ENCODE data around the gene TEAD1.

DNA sequence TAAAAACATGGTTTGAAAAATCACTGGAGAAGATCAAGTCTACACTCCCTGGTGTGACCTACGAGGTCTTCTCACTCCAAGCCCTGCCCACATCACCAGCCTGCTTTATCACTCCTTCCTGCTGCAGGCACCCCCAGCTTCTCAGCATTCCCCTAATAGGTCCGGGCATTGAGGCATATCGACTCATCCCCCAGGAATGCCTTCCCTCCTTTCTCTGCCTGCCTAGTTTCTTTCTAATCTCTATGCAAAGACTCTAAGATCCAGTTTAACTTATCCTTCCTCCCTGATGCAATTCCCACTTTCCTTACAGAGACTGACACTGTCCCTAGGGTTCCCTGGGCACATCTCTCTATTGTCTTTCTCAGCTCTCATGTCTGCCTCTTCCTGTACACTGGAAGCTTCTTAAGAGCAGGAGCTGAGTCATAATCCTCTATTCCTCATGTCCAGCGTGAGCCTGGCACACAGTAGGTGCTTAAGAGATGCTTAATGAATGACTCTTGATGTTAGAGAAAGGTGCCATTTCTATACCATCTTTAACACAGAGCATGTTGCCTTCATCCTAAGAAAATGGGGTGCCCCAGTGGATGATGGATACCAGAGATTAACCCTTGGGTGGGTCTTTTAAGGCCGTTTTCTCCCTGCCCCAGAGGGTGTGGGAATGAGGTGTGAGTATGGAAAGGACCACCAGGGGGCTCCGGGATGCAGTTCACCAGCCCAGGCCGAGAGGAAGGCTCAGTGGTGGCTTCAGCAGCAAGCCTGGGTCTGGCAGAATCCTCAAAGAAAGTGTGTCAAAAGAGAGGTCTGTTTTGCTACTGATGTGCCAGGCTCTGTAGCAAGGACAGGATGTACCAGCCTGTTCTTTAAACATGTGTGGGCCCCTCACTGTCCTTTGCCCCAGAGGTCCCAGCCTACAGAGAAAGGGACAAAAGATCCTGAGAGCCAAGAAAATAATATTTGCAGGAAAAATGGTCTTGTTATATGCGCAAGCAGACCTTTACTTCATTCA is 34.7 kb downstream of the PARVA start:
- PRO-cap, 2 experiments = no peak in any of the 2 experiments

DNA sequence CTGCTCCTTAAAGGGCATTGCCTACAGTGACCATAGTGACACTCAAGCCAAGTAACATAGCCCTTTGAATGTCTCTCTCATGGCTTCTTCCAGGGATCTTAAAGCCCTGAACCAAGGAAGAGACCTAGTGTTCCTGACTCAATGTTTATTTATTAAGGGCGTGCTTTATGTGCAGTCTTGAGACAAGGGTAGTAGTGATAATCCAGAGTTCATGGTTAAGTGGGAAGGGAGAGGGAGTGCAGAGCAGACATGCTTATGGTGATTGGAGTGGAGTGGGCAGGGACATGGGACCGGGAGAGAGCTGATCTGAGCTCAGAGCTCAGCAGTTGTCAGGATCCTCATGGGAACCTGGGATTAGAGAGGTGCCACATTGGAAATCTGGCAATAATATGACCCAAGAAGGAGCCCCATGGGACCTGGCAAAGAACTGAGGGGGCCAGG is 125.8 kb downstream of the PARVA start:
- PRO-cap, 2 experiments = no peak in any of the 2 experiments

DNA sequence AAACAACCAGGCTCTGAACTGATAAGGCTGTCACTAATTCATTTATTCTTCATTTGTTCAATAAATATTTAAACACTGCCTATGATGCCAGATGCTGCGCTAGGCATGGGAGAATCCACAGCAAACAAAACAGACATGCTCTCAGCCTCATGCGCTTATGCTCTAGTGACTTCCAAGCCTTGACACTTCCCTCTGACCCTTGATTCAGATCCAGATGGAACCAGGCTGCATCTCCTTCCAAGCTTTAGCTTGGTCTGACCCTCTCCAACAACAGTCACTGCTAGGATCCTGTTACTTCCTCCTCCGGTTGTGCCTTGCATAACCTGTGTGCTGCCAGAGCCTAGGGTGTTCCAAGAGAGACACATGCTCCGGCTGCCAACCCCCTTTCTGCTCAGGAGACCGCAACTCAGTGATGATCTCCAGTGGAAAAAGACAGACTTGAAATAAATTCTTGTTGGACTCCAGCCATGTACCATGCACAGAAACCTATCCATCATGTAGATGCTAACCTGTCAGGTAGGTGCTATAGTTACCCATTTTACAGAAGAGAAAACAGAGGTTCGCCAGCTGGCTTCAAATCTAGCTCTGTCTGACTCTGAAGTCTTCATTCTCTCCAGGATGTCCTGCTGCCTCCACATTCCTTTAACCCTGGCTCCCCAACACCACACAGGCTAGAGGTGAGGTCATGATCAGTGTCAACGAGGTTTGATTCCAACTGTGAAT is 136.3 kb upstream of the TEAD1 start:
- PRO-cap, 2 experiments = no peak in any of the 2 experiments

- PRO-cap, 2 experiments = peak in 2 of 2 experiments; most common plus-strand start chr11:12674421 (in 2); most common minus-strand start chr11:12674927 (in 1)
These were observed at the start of gene TEAD1 for GRCh38 chr11:12674340-12675278. TEAD1 (plus strand) TSS chr11:12674421.

GRCh38 chr11:12675279-12675767 is 1.1 kb downstream of the TEAD1 start:
- PRO-cap, 2 experiments = peak in 2 of 2 experiments; most common minus-strand start chr11:12675412 (in 1)

GRCh38 chr11:12684778-12685383 is 10.7 kb downstream of the TEAD1 start:
- PRO-cap, 2 experiments = no peak in any of the 2 experiments

- PRO-cap, 2 experiments = no peak in any of the 2 experiments
These were observed 103.9 kb downstream of the TEAD1 start for GRCh38 chr11:12777918-12778658.

DNA sequence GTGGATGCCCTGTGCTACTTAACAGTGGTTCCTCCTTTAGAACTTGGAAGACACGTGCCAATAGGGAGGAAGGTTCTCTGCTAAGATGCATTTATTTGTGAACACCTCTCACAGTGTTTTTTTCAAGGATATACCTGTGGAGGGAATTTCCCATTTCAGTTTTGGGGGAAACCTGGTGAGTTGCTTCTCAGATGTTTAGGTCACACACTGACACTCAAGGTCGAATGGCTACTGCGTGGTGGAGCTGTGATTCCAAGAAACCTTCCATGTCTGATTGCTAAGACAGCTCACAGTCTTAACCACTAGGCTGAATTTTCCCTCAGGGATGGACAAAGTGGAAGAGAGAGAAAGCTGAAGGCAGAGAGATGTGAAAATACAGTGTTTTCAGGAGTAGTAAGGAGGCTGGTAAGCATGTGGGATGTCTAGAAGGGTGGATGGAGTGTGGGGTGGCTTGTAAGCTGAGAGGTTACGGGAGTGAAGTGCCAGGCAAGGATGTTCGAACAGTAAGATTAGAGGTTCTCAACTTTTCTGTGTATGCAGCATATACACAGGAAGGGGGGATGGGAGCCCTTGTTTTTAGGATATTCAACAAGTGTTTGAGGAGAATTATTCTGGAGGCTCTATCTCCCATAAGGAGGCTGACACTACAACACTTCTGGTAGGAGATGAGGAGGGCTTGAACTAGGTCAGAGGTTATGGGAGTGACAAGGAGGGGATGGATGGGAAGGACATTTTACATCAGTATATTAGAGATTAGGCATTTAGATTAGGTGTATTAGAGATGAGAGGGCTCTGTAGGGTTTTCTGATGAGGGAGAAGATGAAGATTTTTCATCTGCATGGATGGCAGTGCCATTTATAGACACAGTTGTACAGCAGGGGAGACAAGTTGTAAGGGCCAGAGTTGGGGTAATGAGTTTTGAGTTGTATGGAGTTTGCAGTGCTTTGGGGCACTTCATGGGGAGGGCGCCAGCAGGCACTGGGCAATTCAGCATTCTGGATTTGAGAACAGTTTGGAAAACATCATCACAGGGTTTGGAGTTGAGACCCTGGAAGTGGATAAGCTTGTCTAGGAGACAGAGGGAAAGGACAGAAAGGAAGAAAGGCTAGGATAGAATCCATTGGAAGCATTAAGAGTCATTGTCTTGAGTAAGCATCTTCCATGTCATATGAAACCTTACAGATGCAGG is 109.6 kb downstream of the TEAD1 start:
- PRO-cap, 2 experiments = no peak in any of the 2 experiments

- PRO-cap, 2 experiments = peak in 1 of 2 experiments; most common minus-strand start chr11:12854981 (in 1)
These were observed 154.3 kb upstream of the RASSF10 start for GRCh38 chr11:12854808-12855218.

DNA sequence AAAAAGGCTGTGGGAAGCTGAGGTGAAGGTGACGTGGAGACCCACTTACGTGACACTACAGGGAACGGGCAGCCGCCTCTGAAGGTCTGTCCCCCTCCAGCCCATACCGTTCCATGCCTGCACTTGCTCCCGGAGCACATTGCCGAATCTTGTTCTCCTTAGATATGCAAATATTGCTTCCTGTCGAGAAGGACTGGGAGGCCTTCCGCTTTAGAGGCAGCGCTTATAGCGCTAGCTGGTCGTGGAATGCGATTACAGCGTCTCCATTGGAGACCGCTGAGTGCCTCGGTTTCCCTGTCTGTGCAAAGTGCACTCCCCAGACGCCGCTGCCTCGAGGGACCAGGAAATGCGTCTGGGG is 559 bp upstream of the RASSF10 start:
- PRO-cap, 2 experiments = no peak in any of the 2 experiments

DNA sequence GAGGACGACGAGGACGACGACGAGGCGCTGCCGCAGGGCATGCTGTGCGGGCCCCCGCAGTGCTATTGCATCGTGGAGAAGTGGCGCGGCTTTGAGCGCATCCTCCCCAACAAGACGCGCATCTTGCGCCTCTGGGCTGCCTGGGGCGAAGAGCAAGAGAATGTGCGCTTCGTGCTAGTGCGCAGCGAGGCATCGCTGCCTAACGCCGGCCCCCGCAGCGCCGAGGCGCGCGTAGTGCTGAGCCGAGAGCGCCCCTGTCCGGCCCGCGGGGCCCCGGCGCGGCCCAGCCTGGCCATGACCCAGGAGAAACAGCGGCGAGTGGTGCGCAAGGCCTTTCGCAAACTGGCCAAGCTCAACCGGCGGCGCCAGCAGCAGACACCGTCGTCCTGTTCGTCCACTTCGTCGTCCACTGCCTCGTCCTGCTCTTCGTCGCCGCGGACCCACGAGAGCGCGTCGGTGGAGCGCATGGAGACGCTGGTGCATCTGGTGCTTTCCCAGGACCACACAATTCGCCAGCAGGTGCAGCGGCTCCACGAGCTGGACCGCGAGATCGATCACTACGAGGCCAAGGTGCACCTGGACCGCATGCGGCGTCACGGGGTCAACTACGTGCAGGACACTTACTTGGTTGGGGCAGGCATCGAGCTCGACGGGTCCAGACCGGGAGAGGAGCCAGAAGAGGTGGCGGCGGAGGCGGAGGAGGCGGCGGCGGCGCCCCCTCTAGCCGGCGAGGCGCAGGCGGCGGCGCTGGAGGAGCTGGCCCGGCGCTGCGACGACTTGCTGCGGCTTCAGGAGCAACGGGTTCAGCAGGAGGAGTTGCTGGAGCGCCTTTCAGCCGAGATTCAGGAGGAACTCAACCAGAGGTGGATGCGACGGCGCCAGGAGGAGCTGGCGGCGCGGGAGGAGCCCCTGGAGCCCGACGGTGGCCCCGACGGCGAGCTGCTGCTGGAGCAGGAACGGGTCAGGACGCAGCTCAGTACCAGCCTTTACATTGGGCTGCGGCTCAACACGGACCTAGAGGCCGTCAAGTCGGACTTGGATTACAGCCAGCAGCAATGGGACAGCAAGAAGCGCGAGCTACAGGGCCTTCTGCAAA is 1.0 kb downstream of the RASSF10 start:
- PRO-cap, 2 experiments = no peak in any of the 2 experiments

- PRO-cap, 2 experiments = no peak in any of the 2 experiments
These were observed 109.5 kb downstream of the RASSF10 start for GRCh38 chr11:13118539-13118995.

DNA sequence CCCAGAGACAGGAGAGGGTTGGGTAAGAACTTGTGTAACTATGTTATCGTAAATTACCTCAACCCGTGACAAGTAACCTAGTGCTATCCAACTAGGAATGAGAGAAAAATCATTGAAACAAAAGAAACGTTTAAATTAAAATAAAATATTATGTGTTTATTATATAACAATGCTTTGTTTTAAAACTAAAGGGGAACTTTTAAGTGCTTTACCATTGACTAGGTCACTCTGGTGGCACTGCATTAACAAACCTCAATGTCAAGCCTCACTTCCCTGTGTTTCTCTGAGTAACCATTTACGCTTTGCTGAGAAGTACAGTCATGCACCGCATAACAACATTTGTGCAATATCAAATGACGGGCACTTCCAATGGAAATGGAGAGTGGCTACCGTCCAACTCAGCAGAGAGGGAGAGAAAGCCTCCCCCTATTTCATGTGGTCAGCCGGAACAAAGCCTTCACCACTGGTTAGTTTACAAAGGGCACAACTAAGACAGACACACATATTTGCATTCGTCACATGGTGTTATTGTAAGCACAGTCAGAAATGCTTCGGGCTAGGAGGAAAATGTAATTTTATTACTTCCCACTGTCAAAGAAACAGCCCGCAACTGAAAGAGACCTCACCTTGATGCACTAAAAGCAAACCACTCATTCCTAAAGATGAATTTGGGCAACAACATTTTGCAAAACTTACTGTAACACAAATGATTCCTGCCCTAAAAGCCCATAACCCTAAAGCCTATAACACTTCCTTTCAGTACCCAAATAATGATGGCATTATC is 117.3 kb downstream of the RASSF10 start:
- PRO-cap, 2 experiments = no peak in any of the 2 experiments

DNA sequence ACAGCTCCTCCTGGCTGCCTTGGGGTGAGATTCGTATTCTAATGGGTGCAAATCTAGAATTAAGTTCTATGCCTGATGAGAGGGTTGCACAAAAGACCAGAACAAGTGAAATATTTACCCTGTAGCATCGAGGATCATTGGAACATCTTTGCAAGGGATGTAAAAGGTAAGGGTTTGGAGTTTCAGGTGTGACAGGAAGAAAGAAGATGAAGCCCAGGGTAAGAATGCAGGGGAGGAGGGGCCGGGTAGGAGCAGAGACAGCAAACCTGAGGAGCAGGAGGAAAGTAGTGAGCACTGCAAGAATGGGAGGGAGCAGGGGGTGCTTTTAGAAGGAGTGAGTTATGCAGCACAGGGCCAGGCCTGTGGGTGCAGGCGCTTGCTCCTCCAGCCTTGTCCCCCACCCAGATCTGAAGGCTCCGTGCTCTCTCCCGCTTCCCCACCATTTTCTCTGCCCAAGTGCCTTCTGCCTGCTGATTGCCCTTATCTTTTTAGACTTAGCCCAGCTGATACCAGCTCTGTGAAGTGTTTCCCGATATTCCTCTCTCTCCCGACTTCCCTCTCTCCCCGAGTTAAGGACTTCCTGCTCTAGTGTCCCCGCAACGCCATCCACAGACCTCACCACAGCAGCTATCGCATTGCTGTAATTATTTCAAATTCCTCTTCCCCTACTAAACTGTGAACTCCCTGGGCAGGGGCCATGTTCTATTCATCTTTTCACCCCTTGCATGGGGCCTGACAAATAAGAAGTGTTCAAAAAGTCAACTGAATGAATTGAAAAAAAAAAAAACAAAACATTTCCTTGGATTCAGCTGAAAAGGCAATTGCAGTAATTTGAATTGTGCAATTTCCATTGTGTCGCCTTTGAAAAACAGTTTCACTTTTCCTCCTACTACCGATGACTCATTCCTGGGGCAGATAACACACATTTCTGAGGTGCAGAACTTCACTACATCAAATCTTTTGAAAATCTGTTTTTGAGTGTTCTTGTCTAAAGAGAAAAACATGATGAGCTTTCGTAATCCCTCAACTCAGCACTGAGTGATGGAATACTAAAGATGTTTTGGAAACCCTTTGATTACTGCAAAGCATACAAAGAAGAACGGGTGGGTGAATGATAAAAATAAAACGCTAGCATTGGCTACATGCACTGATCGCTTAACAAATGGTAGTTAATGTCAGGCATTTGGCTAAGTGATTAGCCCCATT is 69.7 kb upstream of the BMAL1 start:
- PRO-cap, 2 experiments = no peak in any of the 2 experiments

DNA sequence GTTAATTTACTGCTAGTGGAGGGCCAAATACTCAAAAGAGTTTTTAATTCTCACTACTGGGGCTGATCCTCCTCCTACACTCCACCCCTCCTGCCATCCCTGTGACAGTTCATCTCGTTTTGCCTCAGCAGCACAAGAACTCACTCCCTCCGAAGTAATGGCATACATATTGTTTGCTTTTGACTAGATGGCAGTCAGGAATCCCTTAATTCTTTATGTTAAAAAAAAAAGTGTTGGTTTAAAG is 1.1 kb downstream of the FAR1 start:
- PRO-cap, 2 experiments = no peak in any of the 2 experiments

GRCh38 chr11:13923772-13924578 is 38.5 kb upstream of the SPON1 start:
- PRO-cap, 2 experiments = no peak in any of the 2 experiments

GRCh38 chr11:14015537-14016212 is 53.2 kb downstream of the SPON1 start:
- PRO-cap, 2 experiments = no peak in any of the 2 experiments

GRCh38 chr11:14090540-14091149 is 128.1 kb downstream of the SPON1 start:
- PRO-cap, 2 experiments = no peak in any of the 2 experiments

DNA sequence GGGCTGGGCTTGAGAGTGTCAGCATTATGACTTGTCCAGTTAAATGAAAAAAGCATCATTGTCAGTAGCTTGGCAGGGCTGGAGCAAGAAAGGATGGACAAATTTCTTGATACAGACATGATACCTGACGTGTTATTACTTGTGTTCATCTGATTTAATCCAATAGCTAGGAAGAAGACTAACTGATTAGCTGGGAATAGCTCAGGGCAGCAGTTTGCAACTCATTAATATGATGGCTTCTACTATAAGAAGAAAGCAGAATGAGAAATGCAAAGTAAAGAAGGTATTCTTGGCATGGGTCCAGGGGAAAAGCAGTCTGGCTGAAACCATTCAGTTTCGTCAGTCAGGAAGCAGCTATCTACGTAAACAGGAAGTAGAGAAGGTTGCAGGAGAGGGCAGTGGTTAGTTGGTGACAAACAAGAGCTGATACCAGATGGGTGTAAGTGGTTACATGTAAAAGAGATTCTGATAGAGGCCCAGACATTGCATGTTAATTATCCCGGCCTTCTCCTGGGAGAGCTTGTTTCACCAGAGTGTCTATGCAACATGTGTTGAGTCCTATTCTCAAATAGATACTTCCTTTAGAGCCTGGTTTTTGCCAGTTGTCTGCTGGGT is 58.2 kb upstream of the PSMA1 start:
- PRO-cap, 2 experiments = peak in 1 of 2 experiments; most common plus-strand start position 456 of the sequence (in 1)

DNA sequence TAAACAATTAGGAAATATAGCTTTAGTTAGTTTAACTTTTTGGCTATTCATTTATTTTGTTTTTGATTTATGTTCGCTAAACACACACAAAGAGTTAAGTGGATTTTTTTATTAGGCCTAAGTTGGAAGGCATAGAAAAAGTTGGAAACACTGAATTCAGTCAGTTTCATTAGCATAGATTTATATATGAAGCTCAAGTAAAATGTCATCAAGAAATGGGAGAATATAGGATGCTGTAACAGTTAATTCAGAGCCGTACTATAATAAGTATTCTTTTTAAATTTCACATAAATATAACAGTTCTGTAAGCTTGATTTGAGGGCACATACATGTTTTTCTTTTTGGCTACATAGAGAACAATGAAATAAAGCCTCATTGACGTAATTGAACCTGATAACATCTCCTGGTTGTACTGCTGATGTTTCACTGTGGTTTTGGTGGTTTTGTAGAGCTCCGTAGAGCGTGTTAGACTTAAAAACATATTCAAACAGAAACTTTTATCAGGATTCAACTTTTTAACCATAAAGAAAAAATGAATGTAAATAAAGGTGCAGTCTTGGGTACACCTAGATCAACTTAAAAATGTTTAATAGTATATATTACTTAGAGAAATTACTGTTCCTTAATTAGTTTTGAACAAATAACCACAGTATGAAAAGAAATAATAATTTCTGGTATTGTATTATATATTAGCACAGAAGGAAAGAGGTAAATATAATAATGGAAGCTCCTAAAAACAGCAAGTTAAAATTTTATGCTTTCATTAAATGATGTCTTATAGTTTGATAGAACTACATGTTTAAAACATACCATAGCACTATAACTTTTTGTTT is 121.6 kb downstream of the PDE3B start:
- PRO-cap, 2 experiments = no peak in any of the 2 experiments

Data from Metastatic Liver Carcinoma in the Lung (tissue), 2 donors.